ENCODE measurements around the gene CDC16.

- RRBS = no CpG with 5 or more reads among the region's 5 CpGs
Measured at GRCh38 chr13:113493236-113493987, 2.6 kb downstream of the TMCO3 start.

DNA sequence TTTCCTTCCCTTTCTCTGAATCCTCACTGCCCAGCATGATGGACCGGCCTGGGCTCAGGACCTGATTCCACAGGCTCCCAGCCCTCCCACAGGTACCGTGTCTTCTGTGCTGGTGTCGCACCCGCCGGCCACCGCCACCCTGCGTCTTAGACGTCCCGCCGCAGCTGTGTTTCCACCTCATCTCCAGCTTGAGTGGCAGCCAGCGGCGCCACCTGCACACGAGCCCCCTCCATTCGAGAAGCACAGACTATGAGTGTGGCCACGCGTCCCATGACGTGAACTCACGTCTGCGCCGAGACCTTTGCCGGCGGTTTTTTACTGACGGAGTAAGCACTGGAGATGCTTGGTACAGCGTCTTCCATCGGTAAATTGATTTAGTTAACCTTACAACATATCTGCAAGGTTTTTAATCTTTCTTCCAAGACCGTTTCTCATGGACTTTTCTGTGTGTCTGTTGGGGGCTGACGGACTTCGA is 10.1 kb downstream of the ATP4B start:
- RRBS = 7% methylated on average over 5 of the region's 28 CpGs

- RRBS = 9% methylated on average over 1 of the region's 30 CpGs
Measured at GRCh38 chr13:113726270-113726654, 32.8 kb upstream of the TMEM255B start.

DNA sequence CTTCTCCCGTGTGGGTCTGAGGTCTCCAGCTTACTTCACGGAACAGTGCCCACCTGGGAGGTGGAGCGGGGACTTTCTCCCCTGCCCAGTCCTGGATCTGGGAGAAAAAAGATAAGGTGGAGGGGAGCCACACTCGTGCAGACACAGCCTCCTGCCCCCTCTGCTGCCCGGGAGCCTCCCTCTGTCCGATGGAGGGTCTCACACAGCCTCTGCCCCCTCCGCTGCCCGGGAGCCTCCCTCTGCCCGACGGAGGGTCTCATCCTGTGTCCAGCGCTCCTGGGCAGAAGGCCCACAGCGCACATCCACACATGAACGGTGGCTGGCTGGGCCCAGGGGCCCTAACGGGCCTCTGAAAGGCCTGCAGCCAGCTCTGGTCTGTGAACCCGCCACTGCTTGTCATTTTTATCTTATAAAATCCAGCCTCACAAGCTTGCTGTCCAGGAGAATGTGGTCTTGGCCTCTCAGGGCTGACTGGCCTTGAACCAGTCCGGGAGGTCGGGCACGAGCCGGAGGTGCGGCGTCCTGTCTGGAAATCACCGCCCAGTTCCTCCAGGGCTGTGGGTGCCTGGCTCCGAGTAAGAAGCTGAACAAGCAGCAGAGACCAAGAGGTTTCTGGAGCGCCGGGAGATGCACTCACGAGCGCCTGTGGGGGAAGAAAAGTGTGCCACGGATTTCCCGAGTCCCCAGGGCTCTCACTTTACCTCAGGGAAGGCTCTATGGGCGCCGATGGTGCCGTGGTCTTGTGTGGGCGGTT is 50.3 kb downstream of the GAS6 start:
- RRBS = 75% methylated on average over 4 of the region's 33 CpGs

GRCh38 chr13:113823217-113823763 is 40.6 kb downstream of the GAS6 start:
- RRBS = 80% methylated on average over 5 of the region's 32 CpGs

DNA sequence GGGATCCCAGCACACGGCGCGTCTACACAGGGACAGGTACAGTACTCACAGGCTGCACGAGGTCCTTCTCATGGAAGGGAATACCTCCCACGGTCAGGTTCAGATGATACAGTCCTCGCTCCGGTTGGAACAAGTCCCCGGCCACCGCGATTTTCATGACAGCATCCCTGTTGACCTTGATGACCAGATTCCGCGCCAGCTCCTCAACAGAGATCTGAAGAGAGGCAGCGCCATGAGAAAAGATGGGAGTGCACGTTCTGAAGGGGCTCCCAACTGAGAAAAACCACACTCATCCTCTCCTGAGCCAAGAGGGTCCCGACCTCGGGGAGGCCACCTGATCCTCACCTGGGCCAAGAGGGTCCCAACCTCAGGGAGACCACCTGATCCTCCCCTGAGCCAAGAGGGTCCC is 35.4 kb downstream of the GAS6 start:
- RRBS = 100% methylated on average over 3 of the region's 16 CpGs

DNA sequence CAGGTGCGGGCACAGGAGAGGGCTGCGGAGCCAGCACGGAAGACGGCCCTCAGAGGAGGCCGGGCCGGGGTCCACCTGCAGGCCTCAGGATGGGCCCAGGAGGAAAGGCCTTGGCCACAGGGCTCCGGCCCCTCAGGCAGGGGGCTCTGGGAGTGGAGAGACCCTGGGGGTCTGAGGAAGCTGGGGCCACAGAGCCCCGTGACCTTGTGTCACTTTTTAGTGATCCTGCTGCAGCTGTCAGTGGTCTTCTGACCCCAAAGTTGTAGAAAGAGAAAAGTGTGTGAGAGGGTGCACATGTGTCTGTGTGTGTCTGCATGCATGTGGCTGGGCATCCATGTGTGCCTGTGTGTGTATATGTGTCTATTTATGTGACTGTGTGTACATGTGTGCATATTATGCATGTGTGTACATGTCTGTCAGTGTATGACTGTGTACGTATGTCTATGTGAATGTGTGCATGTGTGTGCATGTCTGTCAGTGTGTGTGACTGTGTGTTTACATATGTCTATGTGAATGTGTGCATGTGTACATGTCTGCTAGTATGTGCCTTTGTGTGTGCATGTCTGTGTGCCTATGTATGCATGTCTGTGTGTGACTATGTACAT is 5.9 kb downstream of the GAS6 start:
- RRBS = 14% methylated on average over 6 of the region's 9 CpGs

DNA sequence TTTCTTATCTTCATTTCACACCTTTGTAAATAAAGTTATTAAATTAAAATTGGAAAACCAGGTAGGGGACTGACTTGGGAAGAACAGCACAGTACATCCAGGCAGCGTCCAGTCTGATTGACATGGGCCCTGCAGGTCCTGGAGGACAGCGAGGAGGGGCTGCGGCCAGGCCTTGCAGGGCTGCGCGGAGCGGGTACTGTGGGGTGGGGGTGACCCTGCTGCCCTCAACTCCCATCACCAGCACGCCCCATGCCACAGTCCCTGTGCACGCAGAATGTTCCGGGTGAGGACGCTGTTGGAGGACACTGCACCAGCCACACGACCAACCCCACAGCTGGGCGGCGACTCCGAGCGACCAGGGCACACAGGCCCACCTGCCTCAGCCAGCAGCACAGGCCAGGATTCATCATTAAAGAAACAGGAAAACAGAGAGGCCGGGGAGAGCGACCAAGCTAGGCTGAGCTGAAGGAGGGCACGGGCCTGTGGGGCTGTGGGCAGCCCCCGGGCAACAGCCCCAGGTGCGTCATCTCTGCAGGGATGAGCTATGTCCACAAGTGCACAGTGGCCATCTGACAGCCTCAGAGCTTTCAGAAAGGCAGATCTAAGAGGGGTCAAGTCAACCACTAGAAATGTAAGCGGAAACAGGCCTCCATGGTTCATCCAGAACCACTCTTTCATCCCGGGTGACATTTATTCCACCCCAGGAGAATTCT is 1.7 kb downstream of the GAS6 start:
- RRBS = 32% methylated on average over 4 of the region's 22 CpGs

DNA sequence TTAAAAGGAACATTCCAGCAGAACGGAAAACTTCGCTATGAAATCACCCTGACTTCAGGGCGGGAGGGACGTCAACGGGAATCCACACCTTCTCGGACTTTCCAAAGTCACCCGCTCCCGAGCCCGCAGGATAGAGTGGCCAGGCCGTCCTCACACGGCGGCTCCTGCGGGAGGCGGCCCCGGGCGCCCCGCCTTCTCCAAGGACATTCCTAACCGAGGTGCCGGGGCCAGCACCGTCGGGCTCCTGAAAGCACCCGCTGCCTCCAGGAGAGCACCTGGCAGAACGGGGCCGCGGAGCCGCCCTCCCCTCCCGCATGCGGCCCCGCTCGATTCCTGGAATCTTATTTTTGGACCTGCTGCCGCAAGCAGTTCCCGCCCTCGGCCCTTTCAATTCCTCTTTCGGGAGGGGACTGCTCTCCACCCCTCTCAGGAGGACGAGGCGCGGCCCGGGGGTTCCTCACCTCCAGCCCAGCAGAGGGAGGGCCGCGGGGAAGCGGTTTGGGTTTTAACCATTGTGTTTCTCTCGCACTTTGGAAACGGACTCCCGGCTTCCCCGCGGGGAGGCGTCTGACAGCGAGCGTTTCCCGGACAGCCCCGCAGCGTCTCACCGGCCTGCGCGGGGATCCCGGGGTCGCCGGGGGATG is 979 bp downstream of the GAS6 start:
- RRBS = 3% methylated on average over 15 of the region's 58 CpGs

GRCh38 chr13:113969957-113970664 is 3.8 kb downstream of the C13orf46 start:
- RRBS = no CpG with 5 or more reads among the region's 23 CpGs

GRCh38 chr13:114020853-114021381 is 47.0 kb upstream of the C13orf46 start:
- RRBS = 92% methylated on average over 7 of the region's 24 CpGs

DNA sequence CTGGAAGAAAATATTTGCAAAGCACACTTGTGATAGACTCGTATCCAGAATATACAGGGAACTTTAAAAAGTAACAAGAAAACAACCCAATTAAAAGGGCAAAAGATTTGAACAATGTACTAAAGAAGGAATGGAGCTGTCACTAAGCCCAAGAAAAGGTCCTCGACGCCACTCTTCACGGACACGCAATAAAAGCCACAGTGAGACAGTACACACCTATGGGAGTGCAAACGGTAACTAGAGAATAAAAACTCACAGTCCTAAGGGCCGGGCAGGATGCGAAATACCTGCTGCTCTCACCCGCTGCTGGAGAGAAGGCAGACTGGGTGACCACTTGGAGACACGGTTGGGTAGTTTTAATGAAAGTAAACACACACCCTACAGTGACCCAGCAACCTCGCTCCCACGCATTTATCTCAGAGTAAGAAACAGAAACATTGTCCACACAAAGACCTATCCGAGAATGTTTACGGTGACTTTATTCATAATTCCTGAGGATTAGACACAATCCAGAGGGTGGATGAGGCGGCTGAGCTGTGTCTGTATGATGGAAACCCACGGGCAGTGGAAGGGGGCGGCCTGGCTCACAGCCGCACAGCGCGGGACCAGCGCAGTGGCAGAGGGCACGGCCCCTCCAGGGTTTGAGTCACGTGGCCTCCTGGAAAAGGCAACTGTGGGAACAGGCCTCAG is 73.4 kb upstream of the C13orf46 start:
- RRBS = no CpG with 5 or more reads among the region's 23 CpGs

- RRBS = 7% methylated on average over 5 of the region's 41 CpGs
Measured at GRCh38 chr13:114065051-114066240, 67.0 kb downstream of the RASA3 start.

- RRBS = no CpG with 5 or more reads among the region's 3 CpGs
Measured at GRCh38 chr13:114089057-114089256, 43.5 kb downstream of the RASA3 start.

GRCh38 chr13:114126706-114127705 is 5.4 kb downstream of the RASA3 start:
- RRBS = no CpG with 5 or more reads among the region's 23 CpGs

DNA sequence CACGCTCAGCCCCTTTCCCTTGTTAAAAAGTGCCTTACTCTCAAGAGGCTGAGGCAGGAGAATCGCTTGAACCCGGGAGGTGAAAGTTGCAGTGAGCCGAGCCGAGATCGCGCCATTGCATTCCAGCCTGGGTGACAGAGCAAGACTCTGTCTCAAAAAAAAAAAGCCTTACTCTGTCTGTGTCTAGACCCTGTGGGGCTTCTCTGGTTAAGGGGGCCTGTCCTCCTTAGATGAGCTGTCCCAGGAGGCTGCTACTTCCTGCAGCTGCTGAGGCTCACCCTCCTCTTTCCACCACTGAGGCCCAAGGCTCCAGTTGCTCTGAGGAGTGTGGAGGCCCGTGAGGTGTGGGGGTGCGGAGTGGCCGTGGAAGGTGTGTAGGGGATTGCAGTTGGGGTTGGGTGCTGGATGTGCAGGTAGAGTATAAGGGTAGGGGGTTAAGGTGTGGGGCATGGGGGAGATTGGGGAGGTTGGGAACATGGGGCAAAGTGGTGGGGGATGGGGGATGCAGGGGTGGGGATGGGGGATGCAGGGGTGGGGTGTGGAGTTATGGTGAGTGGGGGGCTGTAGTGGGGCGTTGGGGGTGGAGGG is 22.1 kb upstream of the RASA3 start:
- RRBS = no CpG with 5 or more reads among the region's 11 CpGs

- RRBS = no CpG with 5 or more reads among the region's 24 CpGs
Measured at GRCh38 chr13:114161756-114162441, 17.2 kb upstream of the CFAP97D2 start.

GRCh38 chr13:114234463-114235654 is at the start of gene CDC16:
Gene CDC16, plus strand, starts transcription at chr13:114234897.
- RRBS = 1% methylated on average over 25 of the region's 81 CpGs

GRCh38 chr13:114283582-114284077 is 2.2 kb downstream of the UPF3A start:
- RRBS = no CpG with 5 or more reads among the region's 3 CpGs

GRCh38 chr13:114301415-114301911 is 12.8 kb upstream of the CHAMP1 start:
- RRBS = no CpG with 5 or more reads among the region's 12 CpGs